ENCODE results near the genes DEFB127, NRSN2, RBCK1, SCRT2 and FAM110A.

DNA sequence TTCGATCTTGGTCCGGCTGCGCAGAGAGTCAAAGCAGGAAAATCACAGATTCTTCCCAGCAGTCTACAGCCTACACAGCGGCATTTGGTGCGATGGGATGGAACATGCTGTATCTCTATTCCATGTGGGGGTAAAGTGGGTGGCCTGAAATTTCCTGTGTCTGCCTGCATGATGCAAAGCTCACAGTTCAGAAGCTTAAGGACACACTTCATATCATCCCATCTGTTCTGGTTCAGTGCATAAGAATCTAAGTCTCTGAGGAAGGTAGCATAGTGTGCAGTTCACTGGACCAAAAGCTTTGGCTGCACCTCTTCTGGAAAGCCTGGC lies at the start of gene DEFB127:
TSS of gene DEFB127 (plus strand) at position 238 of the 327 bp plus-strand sequence.
- PRO-cap = no peak
- RAMPAGE, long total RNA, 4 experiments = no peak in any of the 4 experiments

- PRO-cap = no peak
- RAMPAGE, long total RNA, 4 experiments = no peak in any of the 4 experiments
Observed at GRCh38 chr20:299320-300158, 2.2 kb downstream of the ZCCHC3 start.

- PRO-cap = bidirectional peak, plus-strand start at chr20:327427, minus-strand start at chr20:327327
- RAMPAGE, long total RNA, 4 experiments = no peak in any of the 4 experiments
Observed at GRCh38 chr20:327219-327730, 1.9 kb downstream of the SOX12 start.

- PRO-cap = bidirectional peak, plus-strand start at chr20:346725, minus-strand start at chr20:346641; bidirectional peak, plus-strand start at chr20:347117, minus-strand start at chr20:347051
- RAMPAGE, long total RNA, 4 experiments = start-site peak on the plus strand in 3 of 4 experiments, at chr20:346705-347133 at its widest, 9 to 15 reads per replicate
Observed at GRCh38 chr20:346270-347519, at the start of gene NRSN2. TSS of gene NRSN2 (plus strand) at chr20:347111.

DNA sequence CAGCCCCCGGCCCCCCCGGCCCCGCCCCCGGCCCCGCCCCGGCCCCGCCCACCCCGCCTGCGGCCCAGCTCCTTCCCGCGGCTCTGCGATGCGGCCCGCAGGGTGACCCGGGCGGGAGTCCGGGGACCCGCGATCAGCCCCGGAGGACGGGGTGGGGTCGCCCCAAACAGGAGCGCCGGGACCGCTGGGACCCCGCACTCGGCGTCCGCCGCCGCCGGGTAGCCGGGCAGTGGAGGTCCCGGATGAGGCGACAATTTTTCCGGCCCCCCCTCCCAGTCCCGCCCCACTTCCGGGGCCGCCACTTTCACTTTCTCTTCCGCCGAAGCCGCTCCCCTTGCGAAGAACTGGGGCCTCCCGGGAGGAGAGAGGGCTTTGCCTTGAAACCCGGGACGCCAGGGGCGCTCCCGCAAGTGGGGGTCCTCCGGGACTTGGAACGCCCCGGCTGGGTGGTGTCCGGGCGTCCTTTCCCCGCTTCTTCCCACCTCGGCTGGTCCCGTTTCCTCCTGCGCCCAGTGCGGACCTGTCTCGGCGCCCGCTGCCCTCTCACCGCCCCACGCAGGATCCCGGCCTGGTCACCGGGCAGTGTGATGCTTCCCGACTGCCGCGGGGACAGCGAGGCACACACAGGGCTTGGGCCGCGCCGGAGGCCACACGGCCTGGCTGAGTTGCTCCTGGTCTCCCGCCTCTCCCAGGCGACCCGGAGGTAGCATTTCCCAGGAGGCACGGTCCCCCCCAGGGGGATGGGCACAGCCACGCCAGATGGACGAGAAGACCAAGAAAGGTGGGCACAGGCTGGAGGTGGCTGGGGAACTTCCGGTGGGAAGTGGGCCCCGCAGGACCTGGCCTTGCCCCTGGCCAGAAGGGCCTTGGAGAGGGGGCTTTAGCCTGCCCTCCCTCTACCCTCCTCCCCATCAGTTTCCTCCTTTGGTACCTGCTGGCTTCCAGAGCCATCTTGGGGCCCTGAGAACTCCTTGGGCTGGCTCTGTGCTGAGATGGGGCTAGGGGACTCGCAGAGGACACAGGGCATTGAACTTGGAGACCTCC lies at the start of gene RBCK1:
TSS of gene RBCK1 (plus strand) at position 301 of the 1,044 bp plus-strand sequence.
- PRO-cap = bidirectional peak, plus-strand start at position 100 of the sequence, minus-strand start outside the sequence; bidirectional peak, plus-strand start at position 339 of the sequence, minus-strand start at position 216 of the sequence
- RAMPAGE, long total RNA, 4 experiments = start-site peak on the plus strand in 2 of 4 experiments, centred at positions 78 to 337 of the sequence, 88 to 263 reads per replicate

GRCh38 chr20:494377-495379 lies 32.3 kb upstream of the TBC1D20 start:
- PRO-cap = no peak
- RAMPAGE, long total RNA, 4 experiments = start-site peak on the minus strand in 1 of 4 experiments, at chr20:495054-495168 at its widest, 13 reads per replicate

GRCh38 chr20:588574-588873 lies 21.6 kb downstream of the TCF15 start:
- PRO-cap = no peak
- RAMPAGE, long total RNA, 4 experiments = no peak in any of the 4 experiments

DNA sequence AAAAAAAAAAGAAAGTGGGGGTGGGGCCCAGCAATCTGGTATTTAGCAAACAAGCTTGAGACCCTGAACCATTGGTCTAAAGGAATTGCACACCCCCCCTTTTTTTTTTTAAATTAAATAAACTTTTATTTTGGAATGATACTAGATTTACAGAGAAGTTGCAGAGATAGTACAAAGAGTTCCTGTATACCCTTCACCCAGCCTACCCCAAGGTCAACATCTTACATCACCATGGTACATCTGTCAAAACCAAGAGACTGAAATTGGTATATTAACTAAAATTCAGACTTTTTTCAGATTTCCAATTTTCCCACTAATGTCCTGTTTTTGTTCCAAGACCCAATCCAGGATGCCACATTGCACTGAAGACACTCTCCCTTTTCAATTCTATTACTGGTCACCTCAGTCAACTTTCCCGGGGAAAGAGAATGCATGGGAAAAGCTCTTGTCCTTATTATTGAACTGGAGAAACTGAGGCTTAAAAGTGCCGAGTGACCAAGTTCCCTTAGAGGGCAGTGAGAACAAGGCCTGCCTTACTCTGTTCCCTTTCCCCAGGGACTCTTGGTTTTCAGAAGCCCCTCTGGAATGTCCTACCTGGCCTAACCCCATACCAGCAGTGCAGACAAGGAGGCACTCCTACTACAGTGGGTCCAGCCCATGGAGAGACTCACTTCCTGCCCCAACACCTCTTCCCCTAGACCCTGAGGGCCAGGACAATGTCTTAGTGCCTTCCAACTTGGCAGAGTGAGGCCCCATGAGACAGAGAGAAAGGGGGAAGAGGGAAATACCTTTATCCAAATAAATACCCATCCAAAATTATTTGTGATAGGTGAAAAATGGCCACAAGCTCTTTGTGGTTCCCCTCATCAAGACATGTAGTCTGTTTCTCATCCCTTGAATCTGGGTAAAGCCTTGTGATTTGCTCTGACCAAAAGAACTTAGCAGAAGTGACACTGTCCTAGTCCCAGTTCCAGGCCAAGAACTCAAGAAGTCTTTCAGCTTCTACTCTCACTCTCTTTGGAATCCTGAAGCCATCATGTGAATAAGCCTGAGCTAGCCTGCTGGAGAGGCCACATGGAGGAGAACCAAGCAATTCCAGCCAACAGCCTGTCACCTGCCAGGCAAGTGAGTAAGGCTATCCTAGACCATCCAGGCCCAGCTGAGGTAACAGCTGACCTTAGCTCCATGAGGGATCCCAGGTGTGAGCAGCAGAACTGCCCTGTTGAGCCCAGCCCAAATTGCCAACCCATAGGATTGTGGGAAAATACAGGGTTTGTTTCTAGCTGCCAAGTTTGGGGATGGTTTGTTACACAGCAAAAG lies 6.0 kb downstream of the SRXN1 start:
- PRO-cap = no peak
- RAMPAGE, long total RNA, 4 experiments = no peak in any of the 4 experiments

DNA sequence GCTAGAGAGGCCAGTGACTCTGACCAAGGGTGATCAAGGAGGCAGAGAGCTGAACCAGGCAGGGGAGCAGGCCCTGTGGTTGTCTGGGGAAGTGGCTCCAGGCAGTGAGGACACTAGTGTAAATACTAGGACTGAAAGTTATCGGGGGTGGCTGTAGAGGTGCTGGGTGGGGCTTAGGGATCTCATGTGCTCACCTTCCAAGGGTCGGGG lies 1.0 kb downstream of the SRXN1 start:
- PRO-cap = bidirectional peak, plus-strand start outside the sequence, minus-strand start at position 93 of the sequence
- RAMPAGE, long total RNA, 4 experiments = no peak in any of the 4 experiments

DNA sequence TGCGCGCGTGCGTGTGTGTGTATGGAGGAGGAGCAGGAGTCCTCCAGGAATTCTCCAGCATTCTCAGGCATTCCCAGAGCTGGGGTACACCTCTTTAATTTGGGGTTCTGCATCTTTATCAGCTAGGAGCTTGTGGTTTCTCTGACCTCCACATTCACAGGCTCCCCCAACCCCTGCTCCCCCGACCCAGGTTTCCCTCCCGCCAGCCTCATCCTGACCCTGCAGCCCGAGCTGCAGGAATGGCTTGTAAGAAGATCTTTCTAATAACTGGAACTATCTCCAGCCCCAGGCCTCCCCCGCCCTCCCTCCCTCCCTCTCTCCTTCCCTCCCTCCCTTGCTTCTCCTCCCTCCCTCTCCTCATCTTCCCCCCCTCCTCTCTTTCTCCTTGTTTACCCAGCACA lies 3.2 kb downstream of the SCRT2 start:
- PRO-cap = no peak
- RAMPAGE, long total RNA, 4 experiments = no peak in any of the 4 experiments

DNA sequence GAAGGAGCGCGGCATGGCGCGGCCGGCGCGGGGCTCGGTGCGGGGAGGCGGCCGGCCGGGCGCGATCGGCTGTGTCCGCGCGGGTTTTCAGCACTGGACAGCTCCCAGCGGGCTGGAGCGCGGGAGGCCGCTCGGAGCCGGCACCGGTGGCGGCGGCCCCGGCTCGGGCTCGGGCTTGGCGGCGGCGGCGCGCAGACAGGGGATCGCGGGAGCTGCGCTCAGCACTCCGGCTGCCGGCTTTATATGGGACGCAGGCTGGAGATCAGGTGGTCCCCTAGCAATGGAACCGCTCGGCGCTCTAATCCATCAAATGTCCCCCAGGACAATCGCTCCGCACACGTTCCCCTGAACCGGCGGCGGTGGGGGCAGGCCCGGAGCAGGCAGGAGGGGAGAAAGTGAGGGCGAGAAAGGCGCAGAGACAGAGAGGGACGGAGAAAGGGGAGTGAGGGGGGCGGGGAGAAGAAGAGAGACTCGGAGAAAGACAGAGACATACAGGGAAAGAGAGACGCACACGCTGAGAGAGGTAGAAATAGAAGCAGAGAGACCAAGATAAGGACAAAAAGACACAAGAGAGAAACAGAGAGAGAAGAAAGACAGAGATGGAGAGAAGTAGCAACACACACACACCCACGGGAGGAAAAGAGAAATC lies at the start of gene SCRT2:
TSS of gene SCRT2 (minus strand) at position 216 of the 649 bp plus-strand sequence.
- PRO-cap = no peak
- RAMPAGE, long total RNA, 4 experiments = no peak in any of the 4 experiments

DNA sequence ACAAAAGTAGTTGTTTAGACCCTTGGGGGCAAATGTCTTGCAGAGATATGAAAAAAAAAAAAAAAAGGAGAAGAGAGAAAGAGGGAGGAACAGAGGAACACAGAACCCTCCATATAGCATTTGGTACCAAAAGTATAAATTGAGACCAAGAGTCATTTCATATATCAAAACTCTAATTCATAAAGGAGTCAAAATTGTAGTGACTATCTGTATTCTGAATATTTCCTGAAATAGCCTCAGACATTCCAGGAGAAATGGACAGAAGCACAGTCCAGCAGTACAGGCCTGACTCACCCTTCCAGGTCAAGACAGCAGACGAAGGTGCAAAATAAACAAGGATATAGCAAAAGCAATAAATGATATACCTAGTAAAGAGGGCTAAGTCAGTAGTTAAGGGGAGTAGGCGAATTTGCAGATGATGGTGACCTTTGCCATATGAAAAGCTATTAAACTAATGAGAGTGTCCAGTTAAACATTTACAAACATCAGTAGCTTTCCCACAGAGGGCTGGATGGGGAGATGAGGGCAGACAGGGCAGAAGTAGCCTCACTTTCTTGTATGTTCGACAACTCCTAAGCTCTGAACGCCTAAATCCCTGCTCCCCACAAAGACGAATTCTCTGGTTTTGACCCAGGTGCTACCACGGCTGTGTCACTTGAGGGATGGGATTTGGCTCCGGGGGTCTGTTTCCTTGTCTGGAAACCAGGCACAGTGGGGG lies 3.5 kb upstream of the SLC52A3 start:
- PRO-cap = bidirectional peak, plus-strand start at position 502 of the sequence, minus-strand start at position 291 of the sequence
- RAMPAGE, long total RNA, 4 experiments = no peak in any of the 4 experiments

DNA sequence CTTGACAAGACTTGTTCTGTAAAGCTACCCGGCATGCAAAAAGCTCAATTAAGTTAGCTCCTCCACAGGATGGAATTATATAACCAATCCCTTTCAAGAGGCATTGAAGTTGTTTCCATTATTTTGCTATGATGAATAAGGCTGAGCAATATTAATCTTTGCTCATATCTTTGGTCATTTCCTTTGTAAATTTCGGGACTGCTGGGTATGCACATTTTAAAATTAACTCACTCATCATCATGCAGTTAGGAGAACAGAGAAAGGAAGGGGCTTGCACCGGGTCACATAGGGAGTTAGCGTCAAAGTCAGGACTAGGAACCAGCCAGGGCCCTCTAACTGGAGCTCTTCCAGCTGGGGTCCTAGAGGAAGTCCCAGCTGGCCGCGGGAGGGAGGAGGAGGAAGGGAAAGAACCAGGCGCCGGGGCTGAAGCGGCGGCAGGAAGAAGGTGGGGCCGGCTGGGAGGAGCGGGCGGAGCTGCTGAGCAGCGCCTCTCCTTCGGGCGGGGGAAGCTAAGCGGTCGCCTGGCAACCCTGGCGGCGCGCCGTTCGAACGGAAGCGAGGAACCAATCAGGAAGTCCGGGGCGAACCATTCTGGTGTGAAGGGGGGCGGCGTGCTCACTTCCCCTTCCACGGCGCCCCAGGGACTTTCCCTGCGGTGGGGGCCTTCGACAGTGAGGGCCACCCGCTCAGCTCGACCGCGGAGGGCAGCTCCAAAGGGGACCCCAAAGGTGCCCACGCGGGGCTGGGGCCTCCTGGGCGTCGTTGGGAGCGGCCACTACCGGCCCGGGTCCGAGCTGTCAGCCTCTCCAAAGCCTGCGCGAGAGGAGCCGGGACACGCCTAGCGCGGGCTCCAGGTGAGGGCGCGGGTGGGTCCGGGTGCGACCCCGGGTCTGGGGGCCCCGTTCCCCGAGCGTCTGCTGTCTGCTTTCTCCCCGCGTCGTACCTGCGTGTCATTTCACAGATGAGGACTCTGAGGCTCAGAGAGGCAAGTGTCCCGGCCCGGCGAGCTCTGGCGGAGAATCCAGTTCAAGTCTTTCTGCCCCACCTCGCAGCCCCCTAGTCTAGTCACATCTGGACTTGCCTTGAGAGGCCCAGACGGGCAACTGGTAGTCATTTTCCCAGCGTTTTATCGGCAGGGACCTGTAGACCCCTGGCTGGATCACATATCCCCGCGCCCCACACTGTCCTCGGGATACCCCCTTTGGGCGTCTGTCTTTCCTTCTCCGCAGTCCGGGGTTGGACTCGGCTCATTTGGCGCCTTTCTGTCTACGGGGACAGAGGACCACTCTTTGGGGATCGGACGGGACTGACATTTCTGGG lies at the start of gene FAM110A:
TSS of gene FAM110A (plus strand) at position 618 of the 1,320 bp plus-strand sequence.
- PRO-cap = bidirectional peak, plus-strand start at position 618 of the sequence, minus-strand start at position 442 of the sequence
- RAMPAGE, long total RNA, 4 experiments = start-site peak on the plus strand in 1 of 4 experiments, centred at position 623 of the sequence, 26 reads per replicate

GRCh38 chr20:881413-881789 lies 34.7 kb downstream of the ANGPT4 start:
- PRO-cap = no peak
- RAMPAGE, long total RNA, 4 experiments = no peak in any of the 4 experiments

DNA sequence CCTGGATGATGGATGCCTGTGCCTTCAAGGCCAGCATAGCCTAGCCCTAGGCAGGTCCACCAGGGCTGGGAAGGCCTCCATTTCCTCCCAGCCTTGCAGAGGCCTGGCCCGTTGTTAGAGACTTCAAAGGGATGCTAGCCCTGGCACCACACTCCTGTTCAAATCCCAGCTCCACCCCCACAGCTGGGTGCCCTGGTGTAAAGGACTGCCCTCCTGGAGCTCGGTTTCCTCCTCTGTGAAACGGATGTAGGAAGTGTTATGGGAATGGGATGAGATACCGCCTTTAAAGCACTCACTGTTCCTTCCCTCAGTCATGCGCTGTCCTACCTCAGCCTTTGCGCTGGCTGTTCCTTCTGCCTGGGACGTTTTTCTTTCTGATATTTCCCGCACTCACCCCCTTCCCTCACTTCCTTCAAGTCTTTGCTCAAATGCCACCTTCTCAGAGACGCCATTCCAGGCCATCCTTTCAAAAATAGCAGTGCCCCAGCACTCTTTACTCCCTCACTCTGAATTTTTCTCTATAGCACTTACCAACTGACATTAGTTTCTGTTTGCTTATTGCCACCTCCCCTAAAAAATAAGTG lies 2.0 kb upstream of the TMEM74B start:
- PRO-cap = no peak
- RAMPAGE, long total RNA, 4 experiments = no peak in any of the 4 experiments

GRCh38 chr20:1333387-1334343 lies 4.7 kb upstream of the SDCBP2 start:
- PRO-cap = no peak
- RAMPAGE, long total RNA, 4 experiments = no peak in any of the 4 experiments

DNA sequence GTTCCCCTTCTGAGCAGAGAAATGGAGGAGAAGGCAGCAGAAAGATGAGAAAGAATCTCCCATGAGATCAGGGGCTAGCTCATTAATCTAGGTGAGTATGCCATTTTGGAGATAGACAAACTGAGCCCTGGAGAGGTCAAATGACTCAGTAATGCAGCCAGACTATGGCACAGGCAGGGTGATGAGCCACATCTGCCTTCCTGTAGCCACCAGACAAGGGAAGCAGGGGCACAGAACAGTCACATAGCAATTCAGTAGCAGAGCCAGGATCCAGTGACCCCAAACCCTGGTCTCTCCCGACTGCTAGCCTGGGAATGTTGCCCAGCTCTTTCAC lies 7.2 kb upstream of the SDCBP2 start:
- PRO-cap = no peak
- RAMPAGE, long total RNA, 4 experiments = no peak in any of the 4 experiments

- PRO-cap = no peak
- RAMPAGE, long total RNA, 4 experiments = no peak in any of the 4 experiments
Observed at GRCh38 chr20:1336652-1337559, 8.0 kb upstream of the SDCBP2 start.

GRCh38 chr20:1368873-1369656 lies 23.8 kb downstream of the FKBP1A start:
- PRO-cap = no peak
- RAMPAGE, long total RNA, 4 experiments = no peak in any of the 4 experiments

DNA sequence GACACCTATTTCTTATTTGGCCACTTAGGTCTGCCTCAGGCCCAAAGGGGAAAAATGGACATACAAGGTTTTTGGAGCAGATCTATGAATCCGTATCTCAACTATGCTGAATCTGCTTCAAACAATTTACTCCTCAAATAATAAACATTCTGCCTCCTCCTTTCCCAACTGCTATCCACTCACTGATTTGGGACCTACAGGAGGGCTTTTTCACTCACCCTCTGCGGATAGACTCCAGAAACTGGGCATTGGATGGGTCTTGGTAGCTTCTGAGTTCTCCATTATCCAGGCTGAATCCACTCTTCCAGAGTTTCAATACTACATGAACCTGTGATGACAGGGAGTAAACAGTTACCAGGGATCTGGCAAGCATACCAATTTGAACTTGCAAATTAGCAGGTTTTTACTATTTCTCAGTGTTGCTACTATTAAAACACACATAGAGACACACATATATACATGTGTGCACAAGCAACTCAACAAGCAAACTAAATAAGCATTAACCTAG lies 13.8 kb downstream of the NSFL1C start:
- PRO-cap = no peak
- RAMPAGE, long total RNA, 4 experiments = no peak in any of the 4 experiments

Data from Peyer's patch (tissue), 4 donors.